ENCODE data around the genes NT5C1A and OXCT2.

DNA sequence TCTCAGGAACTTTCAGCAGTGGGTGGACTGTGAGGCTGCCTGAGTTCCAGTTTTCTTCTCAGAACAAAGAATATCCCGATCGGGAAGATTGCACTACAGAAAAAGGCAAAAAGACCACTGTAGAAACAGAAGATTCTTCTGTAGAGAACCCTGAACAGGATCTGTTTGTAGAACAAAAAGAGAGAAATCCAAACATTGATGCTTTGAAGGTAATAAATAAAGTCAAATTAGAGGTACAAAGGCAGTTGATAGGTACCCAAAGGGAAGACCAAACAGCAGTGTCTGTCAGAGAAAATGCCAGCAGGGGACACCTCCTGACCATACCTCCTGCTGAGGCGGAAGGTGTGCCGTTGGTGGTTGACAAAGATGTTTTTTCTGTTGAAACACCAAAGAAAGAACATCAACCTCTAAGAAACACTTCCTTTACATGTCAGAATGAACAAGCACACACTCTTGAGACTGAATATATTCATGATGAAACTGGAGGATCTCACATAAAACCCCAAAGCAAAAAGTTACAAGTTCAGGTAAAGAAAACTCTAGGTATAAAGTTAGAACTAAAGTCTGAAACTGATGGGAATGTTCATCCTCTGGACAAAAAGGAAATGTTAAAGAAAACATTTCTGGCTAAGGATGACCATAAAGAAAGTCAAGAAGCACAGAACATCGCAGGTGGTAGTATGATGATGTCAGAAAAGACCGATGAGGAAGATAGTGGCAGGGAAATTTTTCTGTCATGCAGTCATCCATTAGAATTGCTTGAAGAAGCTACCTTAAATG, 128.4 kb downstream of the MACF1 start:
- RRBS = no CpG with 5 or more reads among the region's 6 CpGs

GRCh38 chr1:39333473-39334223, 129.2 kb downstream of the MACF1 start:
- RRBS = no CpG with 5 or more reads among the region's 8 CpGs

GRCh38 chr1:39334224-39335548, 130.2 kb downstream of the MACF1 start:
- RRBS = no CpG with 5 or more reads among the region's 9 CpGs

DNA sequence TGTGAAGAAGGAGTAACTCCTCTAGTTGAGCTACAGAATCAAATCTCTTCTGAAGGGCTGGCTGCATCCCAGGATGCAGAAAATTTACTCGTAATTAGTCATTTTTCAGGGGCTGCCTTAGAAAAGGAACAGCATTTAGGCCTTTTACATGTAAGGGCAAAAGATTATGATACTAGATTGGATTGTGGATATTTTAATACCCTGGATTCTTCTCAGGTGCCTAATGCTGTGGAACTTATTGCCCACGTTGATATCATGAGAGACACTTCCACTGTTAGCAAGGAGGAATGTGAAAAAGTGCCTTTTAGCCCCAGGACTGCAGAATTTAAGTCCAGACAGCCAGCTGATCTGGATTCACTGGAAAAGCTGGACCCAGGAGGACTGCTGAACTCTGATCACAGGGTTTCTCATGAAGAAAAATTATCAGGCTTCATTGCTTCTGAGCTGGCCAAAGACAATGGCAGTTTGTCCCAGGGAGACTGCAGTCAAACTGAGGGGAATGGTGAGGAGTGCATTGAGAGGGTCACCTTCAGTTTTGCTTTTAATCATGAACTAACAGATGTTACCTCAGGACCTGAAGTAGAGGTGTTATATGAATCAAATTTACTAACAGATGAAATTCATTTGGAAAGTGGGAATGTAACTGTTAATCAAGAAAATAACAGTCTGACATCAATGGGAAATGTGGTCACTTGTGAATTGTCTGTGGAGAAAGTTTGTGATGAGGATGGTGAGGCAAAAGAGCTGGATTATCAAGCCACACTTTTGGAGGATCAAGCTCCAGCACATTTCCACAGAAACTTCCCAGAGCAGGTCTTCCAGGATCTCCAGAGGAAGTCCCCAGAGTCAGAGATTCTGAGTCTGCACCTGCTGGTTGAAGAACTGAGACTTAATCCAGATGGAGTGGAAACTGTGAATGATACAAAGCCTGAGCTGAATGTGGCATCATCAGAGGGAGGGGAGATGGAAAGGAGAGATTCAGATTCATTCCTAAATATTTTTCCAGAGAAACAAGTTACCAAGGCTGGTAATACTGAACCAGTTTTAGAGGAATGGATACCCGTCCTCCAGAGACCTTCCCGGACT, 79.4 kb upstream of the BMP8A start:
- RRBS = no CpG with 5 or more reads among the region's 4 CpGs

DNA sequence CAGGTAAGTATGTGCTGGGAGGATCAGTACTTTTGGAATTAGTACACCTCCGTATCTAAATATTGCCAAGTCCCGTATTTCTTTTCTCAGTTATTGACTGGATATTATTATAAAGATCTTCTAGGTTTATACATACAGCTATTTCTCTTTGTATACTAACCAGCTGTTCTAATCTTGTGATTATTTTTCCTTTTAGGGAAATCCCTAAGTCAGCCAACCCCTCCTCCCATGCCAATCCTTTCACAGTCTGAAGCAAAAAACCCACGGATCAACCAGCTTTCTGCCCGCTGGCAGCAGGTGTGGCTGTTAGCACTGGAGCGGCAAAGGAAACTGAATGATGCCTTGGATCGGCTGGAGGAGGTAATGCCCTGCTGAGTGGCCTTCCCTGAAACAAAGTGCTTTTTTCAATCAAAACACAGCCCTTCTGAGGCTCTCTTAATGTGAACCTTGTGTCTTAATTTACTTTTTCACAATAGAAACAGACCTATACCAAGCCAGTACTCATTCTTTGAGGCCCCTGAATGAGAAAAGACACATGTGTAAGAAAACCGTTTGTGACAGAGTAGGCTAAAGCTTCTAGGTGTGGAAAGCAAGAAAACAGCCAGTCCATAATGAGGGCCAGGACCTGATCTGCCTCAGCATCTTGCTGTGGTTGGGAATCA, 32.4 kb upstream of the BMP8A start:
- RRBS = no CpG with 5 or more reads among the region's 7 CpGs

DNA sequence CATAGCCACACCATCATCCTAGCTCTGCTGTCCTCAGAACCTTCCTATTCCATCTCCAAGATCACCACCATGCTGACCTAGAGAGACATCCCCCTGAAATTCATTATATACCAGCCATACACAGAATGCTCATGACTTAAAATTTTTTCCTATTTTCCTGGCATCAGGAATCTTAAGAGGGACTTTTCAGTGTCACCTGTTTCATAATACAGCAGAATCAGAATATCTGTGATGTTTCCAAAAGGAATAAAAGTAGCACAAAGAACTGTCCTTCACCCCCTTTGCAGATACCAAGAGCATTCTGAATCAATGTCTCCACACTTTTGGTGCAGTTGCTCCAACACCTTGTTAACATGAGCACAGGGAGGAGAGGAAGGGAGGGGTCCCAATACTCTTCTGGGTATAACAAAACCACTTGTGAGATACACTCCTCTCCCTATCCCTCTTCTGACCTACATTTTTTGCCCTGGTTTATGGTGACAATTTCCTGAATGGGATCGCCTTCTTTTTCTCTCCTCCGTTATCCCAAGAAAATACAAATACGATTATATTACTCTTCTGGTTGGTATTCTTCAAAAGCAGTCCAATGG, 18.1 kb downstream of the PABPC4 start:
- RRBS = no CpG with 5 or more reads among the region's 3 CpGs

DNA sequence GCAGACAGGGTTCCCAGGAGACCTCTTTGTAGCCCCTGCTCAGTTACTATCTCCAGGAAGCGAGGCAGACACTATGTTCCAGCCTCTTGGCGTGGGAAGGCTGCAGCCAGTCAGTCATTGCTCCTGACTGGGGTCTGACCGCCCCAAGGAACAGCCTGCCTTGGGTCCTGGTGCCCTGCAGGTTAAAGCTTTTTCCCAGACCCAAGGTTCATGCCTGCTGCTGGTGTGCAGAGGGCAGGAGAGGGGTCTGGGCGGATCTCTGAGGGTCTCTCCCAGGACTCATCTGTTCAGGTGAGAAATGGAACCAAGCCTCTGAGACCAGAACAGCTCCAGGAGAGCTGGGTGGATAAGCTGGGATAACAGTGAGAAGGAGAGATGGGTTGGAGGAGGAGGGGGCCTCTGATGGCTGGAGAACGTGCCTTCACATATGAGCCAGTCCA, 13.4 kb downstream of the HEYL start:
- RRBS = no CpG with 5 or more reads among the region's 5 CpGs

- RRBS = 4% methylated on average over 18 of the region's 38 CpGs
These were observed at the start of gene NT5C1A for GRCh38 chr1:39671933-39672363. Gene NT5C1A, minus strand, starts transcription at chr1:39672107.

- RRBS = 41% methylated on average over 3 of the region's 46 CpGs
These were observed at the start of gene OXCT2 for GRCh38 chr1:39771171-39771679. Gene OXCT2, minus strand, starts transcription at chr1:39771348.

DNA sequence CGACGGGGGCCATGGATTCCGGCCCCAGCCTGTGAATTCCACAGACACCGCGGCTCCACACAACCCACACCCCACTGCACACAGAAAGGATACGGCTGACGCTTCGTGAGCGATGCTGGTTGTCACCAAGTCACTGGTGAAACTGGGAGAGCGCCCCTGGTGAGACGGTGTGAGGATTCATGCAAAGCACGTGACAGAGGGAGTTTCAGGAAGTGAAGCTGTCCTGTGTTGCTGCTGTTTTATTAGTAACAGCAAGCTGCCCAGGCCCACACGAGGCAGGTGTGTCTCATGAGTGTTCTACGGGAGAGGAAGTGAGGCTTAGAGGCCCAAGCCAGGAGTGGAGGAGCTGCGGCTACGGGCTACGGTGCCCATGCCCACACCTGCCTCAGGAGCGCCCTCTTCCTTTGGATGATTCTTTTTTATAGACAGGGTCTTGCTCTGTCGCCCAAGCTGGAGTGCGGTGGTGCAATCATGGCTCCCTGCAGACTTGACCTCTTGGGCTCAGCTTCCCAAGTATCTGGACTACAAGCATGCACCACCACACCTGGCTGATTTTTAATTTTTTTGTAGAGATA, 28.7 kb upstream of the BMP8B start:
- RRBS = no CpG with 5 or more reads among the region's 20 CpGs

GRCh38 chr1:39892639-39893151, 9.0 kb downstream of the MYCL start:
- RRBS = no CpG with 5 or more reads among the region's 5 CpGs

DNA sequence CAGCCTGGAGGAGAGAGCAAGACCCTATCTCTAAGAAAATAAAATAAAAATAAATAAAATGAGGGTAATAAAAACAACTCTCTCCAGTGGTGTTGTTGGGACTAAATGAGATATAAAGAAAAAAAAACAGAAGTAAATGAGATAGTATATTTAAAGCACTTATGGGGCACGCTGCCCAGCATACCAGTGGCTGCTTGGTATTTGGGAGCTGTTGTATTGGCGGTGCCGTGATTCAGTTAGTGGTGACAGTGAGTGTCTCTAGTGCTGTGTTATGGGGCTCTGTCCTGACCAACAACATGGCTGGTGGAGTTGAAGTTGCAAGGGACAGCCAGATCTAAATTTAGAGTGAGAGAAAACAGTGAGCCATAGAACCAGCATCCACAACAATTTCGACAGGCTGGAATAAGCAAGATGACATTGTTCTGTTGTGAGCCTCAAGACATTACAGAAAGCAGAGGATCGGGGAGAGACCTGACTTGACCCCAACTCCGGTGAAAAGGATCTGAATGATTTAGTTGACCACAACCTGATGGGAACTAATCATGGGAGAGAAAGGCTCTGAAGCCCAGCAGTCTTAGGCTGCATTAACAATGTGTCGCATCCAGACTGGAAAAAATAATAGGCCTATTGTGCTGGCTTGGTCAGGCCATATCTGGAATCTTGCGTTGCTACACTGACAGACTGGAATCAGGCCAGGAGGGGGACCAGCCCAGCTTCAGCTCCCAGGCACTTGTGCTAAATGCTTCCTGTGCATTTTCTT, 2.4 kb upstream of the MFSD2A start:
- RRBS = no CpG with 5 or more reads among the region's 8 CpGs

DNA sequence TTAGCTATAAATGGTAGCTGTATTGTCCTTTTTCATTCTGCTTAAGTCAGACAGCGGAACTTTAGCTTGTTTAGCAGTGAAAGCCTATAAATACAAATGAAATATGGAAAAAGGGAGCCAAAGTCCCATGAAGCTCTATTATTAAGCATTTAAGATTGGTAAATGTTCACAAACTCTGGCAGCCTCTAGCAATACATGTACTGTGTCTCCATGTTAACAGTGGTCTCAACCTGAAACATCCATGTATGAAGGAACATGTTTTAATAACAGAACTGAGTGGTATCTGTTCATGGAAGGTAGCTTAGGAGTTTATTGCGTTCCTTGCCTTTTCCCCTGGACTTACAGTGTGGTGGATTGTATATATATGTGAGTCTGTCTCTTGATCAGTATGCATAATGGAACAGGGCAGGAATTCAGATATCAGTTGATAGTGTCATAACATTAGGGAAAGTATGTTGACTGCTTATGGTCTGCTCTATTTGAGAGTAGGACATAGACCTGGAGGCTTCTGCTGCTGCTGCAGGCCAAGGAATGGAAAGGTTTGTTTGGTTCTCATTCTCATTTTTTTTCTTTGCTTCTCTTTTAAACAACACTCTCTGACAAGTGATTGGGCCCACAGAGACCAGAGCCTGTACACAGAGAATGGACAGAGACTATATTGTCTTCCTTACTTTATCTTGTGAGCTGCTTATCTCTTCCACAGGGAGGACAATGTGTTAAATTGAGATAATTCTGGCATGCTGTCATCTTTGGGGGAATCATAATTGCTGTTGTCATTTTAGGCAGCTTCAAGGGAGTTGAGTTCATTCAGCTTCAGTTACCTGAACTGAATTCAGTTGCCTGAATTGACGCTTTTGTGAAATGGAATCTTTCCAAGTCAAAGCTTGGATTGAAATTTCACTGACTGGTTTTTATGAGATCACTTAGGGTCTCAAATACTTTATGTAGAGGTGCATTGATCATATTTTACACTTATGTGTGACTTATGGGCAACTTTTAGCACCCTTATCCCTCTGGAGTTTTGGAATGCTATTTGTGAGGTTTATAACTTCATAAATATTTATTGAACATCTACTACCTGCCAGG, 16.8 kb downstream of the CAP1 start:
- RRBS = no CpG with 5 or more reads among the region's 3 CpGs

GRCh38 chr1:40071701-40072055, 25.4 kb downstream of the PPT1 start:
- RRBS = no CpG with 5 or more reads among the region's 4 CpGs

GRCh38 chr1:40095786-40096350, 1.2 kb downstream of the PPT1 start:
- RRBS = no CpG with 5 or more reads among the region's 3 CpGs

GRCh38 chr1:40140390-40140802, 20.8 kb upstream of the RLF start:
- RRBS = no CpG with 5 or more reads among the region's 3 CpGs

DNA sequence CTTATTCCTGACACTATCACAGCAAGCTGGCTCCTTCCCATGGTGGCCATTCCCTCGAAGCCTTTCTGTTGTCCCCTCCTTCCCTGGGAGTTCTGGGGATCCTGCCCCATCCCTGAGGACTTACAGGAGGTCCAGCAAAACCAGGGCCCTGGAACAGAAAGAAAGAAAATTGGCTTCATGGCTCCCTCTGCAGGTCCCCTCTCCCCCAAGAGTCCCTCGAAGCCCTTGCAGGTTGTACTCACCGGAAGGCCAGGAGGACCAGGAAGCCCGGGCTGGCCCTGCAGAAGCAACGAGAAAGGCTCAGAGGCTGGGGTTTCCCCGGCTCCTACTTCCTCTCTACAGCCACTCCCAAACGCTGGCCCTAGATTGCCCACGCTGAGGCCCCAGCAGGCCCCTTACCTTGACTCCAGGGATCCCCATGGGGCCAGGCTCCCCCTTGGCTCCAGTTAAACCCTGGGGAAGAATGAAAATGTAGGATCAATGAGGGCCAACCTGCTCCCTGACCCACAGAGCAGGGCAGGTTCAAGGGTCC, 4.7 kb downstream of the COL9A2 start:
- RRBS = 38% methylated on average over 3 of the region's 8 CpGs

GRCh38 chr1:40315960-40316467, 1.1 kb downstream of the COL9A2 start:
- RRBS = 92% methylated on average over 2 of the region's 25 CpGs

DNA sequence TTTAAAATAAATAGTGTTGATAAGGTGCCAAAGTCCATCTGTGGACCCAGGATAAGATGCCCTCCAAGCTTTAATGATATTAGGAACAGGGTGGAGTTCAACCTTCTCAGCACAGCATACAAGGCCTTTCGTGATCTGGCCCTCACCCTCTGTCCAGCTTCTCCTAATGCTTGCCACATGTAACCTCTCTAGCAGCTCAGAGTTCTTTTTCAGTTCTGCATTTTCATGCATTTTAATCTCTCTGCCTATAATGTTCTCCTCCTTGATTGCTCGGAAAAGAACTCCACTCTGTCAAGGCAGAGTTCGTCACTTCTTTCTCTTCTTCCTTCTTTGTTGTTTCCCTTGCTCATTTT, 21.4 kb upstream of the SMAP2 start:
- RRBS = no CpG with 5 or more reads among the region's 3 CpGs

Data from PFSK-1 (cell line).